Left lobe of liver (tissue), 1 donor: ENCODE data around the genes OR7G1 and CDKN2D.

GRCh38 chr19:9115692-9116049 is at the start of gene OR7G1:
OR7G1 (minus strand) TSS chr19:9115763.
- PRO-cap: no peak

- PRO-cap: no peak
These were observed 9.9 kb upstream of the ZNF561 start for GRCh38 chr19:9630954-9631318.

DNA sequence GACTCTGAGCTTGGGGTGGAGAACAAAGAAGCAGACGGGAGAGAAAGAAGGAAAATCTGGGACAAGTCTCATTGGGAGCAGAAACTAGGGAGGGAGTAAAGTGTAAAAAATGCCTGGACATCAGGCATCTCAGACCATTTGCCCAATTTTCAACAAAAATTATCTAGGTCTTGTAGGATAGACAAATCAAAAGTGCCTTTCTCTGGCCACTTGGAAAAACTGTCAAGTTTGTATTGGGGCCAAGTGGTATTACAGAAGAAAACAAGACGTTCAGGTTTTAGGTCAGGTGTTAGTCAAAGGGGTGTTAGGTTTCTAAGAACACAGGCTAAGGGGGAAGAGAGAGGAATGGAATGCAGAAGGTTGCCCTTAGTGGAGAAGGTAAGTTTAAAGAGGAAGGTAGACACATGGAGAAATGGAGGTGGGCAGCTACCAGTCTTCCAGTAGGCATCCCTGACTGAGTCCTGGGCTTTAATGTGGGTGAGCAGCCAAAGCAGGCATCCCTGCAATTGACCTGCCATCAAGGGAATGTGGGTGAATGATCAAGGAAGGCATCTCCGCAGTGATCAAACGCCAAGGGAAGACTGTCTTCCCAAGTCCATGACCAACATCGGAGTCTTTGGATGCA is 19.9 kb upstream of the ZNF561 start:
- PRO-cap: no peak

GRCh38 chr19:9672672-9673607 is 2.0 kb downstream of the ZNF562 start:
- PRO-cap: no peak

GRCh38 chr19:9914346-9914990 is 21.8 kb downstream of the OLFM2 start:
- PRO-cap: unidirectional peak, minus-strand start at chr19:9914765

GRCh38 chr19:9936901-9937382 is 627 bp upstream of the OLFM2 start:
- PRO-cap: no peak

DNA sequence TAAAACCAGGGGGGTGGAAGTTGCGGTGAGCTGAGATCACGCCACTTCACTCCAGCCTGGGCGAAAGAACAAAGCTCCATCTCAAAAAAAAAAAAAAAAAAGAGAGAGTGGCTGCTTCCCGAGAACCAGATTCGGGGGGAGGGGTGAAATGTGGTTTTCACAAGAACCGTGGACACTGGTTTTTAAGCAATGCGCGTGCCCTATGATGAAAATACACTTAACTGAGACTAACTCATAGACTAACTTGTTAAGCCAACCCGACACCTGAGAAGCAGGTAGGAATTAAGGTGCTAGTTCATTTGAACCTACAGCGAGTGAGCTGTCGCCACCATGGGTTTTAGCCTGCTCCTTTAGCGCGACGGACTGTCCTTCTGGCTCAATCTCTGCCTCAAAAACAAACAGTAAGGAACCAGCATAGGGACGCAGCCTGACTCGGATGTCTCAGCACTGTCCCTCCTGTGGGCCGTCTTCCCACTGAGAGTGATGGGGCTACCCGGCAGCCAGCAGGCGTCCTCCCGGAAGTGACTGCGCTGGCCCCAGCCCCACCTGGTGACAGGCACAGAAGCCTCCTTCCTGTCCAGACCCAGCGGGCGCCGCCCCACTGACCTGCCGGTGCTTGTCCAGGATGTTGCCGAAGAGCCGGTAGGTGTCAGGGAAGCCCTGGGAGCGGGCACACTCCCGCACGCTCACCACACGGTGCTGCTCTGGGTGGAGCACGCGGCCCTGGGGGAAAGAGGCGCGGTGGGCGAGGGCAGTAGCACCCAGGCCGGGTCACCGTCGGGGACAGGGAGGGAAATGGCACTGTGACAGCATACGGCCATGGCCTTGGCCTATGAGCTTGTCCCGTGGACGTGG is 15.7 kb upstream of the EIF3G start:
- PRO-cap: no peak

GRCh38 chr19:10172771-10173612 is 21.8 kb downstream of the DNMT1 start:
- PRO-cap: no peak

- PRO-cap: no peak
These were observed 19.4 kb downstream of the DNMT1 start for GRCh38 chr19:10175264-10175933.

GRCh38 chr19:10193970-10194588 is 674 bp downstream of the DNMT1 start:
- PRO-cap: no peak

DNA sequence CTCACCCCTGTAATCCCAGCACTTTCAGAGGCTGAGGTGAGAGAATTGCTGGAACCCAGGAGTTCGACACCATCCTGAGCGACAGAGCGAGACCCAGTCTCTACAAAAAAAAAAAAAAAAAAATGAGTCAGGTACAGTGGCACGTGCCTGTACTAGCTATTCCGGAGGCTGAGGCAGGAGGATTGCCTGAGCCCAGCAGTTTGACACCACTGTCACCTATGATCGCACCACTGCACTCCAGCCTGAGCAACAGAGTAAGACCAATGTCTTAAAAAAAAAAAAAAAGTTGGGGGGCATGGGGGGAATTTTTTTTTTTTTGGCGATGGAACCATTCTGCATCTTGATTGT is 8.0 kb upstream of the S1PR2 start:
- PRO-cap: no peak

DNA sequence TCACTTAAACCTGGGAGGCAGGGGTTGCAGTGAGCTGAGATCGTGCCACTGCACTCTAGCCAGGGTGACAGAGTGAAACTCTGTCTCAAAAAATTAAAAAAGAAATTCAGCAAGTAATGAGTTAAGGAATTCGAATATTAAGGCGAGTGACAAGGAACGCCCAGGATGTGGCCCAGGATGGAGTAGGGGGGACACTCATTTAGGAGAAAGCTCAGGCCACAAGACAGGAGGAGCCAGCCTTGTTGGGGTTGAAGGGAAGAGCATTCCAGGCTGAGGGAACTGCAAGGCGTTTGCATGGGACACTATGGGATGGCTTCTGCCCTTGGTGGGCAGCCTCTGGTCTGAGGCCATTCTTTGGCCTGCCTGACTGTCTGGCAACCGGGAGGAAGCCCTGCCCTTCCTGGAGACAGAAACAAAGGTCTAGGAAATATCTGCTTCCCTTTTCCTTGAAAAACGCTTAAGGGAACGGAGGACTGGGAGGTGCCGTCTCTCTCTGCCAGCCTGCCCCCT is 3.0 kb upstream of the ICAM1 start:
- PRO-cap: unidirectional peak, plus-strand start at position 460 of the sequence

DNA sequence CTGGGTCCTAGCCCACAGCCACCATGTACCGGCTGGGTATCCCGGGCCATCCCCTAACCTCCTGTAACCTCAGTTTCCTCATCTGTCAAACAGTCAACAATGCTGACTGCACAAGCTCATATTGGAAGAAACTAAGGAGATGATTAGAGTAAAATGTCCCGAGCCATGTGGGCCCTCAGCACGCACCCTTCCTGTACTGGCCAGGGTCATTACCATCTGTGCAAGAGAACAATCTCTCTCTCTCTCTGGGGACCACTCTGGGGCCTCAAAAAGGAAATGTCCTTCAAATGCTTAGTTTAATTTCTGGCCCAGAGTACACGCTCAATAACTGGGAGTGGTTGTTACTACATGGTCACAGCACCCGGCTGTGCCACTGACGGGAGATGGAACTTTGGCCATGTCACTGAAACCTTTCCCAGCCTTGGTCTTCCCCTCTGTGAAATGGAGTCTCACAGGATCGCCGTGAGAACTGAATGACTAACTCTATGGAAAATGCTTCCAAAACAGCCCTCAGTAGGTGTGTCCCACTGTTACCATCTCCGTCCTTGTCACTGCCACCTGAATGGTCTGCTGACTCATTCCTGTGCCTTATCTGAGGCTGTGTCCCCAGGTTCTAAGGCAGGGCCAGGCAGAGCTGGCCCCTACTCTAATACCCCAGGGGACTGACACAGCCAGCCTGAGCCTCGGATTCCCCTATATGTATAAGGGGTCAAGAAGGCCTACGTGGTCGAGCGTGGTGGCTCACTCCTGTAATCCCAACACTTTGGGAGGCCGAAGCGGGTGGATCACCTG is 4.7 kb downstream of the CDC37 start:
- PRO-cap: no peak

DNA sequence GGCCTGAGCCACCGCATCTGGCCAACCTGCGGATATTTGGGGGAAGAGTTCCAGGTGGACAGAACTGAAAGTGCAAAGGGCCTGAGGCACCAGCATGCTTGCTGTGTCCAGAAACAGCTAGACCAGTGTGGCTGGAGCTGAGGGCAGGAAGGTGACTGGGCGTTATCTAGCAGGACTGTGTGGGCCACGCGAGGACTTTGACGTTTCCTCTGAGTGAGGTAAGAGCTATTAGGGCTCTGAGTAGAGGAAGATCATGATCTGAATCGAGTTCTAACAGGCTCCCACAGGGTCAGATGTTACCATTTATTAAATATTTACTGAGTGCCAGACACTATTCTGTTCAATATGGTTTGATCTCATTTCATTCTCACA is 4.6 kb upstream of the PDE4A start:
- PRO-cap: bidirectional peak, plus-strand start outside the sequence, minus-strand start at position 157 of the sequence

DNA sequence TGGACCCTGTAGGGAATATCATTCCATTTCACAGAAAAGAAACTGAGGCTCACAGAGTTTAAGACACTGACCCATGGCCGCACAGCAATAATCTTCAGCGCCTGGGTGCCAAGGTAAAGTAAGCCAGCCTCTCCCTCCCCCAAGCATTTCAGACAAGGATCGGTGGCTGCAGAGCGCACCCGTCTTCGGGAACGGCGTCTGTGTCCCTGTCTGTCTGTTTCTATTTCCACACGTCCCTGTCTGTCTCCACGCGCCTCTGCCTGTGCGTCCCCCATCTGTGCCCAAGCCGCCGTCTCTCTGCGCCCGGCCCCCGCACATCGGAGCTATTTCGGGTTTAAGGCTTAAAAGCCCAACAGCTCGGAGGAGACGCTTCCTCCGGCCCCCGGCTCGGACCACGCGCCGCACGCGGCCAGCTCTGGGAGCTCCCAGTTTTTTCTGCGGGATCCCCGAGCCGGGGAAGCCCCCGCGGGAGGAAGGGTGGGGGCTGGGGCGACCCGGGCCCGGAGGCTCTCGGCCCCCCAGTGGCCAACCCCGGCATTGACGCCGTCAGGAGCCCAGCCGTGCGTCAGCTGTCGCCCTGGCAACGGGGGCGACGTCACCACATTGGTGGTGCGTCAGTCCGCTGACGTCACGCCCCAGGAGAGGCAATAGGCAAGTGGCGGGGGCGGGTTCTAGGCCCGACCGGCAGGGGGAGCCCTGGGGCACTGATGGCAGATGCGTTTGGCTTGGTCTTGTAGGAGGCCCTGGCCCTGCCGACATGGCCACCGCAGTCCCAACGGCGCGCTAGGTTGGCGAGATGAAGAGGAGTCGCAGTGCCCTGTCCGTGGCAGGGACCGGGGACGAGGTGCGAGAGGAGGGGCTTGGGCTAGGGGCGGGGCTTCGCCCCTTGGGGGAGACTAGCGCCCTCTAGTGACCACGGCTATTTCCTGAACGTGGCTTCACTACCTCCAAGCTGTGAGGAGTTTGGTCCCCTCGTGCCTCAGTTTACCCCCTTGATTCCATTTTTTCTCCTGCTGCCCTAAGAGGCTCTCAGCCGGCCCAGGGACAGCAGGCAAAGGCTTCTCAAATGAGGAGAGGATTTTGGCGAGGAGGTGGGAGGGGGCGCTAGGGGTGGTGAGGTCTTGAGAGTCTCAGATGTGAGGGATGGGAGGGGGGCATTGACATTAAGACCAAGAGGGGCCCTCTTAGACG is 3.8 kb upstream of the PDE4A start:
- PRO-cap: bidirectional peak, plus-strand start at position 151 of the sequence, minus-strand start outside the sequence; bidirectional peak, plus-strand start at position 713 of the sequence, minus-strand start at position 512 of the sequence; unidirectional peak, minus-strand start at position 809 of the sequence

DNA sequence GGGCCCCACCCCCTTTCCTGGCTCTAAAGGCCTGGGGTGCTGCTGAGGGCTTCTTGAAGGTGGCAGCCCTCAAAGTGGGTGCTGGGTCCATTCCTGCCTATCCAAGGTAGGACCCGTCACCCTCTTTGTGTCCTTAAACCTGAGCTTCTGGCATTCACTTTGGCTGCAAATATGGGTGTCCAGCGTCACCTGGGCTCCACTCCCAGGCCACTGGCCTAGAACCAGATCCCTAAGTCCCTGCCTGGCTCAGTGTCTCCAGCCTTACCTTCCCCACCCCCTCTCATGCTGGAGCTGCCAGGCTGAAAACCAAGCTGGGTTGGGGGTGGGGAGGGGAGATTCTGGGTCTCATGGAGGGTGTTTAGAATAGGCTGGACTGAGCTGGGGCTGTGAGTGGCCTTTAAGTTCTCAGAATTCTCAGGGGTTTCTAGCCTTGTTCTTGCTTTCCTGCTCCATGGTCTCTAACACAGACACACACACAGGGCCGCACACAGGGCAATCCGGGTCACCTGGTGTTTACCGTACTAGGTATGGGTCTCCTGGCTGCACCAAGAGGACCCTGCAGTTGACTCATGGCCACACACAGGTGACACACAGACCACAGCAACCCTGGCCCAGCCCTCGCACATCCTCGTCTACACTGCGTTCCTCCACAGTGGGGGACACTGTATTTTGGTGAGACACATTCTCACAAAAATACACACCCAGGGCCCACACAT is 12.5 kb downstream of the PDE4A start:
- PRO-cap: no peak

DNA sequence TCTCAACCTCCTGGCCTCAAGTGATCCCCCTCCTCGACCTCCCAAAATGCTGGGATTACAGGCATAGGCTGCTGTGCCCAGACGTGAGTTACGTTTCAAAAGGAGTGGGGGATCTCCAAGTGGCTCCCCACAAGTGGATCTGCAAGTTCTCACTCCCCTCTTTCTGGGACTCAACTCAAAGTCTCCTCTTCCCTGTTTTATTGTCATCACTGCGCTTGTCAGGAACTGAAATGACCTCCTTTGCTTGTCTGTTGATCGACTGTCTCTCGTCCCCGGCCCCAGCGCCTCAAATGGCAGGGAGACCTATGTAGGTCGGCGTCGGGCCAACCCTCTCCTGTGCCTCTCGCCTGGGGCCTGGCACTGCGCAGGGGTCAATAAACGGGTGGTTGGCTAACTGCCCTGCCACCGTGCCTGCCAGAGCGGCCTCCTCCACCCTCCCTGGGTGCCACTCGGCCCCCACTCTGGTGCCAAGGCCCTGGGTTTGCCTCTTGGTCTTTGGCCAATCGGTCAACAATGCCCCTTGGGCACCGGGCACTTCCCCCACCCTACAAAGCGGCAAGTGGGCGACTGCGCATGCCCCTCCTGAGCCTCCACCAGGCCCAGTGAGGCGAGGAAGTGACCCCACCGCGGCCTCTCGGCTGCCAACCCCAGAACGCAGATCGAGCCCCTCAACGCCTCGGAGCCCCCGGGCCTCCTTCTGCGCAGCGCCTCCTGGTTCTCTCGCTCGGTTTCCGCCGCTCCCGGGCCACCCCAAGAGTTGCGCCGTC is 1.2 kb downstream of the KEAP1 start:
- PRO-cap: bidirectional peak, plus-strand start at position 593 of the sequence, minus-strand start at position 463 of the sequence

DNA sequence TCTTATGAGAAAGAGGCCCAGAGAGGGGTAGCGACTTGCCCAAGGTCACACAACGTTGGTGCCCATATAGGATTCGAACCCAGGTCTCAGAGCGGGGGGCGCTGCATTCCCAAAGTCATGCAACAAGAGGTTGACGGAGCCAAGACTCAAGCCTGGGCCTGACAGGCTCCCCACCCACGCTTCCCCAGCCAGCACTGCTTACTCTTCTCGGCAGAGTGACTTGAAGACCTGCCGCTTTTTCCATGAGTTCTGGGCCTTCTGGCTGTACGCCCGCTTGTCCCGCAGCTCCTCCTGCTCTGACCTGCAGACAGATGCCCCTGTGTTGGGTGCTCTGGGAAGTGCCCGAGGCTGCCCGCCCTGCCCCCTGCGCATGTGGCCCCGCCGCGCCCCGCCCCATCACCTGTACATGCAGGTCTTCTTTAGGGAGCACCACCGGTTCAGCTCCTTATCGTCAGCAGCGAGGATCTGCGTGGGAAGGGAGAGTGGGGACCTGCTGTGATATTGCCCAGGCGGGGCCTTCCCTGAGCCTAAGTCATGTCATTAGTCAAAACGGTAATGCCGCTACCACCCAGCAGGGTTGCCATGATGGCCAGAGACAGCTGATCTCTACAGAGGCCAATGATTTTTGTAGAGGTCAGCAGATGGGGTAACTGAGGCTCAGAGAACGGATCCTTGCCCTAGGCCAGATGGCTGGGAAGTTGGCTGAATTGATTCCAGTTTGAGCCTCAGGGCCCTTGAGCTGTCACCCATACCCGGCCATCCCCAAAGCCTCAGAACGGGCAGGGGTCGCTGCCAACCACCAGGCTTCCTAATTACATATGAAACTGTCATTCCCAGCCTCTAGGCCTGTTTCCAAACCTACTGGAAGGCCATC is 10.7 kb downstream of the KRI1 start:
- PRO-cap: no peak

GRCh38 chr19:10568404-10569095 is at the start of gene CDKN2D:
CDKN2D (minus strand) TSS chr19:10568979.
- PRO-cap: unidirectional peak, minus-strand start at chr19:10568784; unidirectional peak, minus-strand start at chr19:10568909; unidirectional peak, minus-strand start at chr19:10568974; bidirectional peak, plus-strand start at chr19:10569174, minus-strand start at chr19:10568974; unidirectional peak, minus-strand start at chr19:10569059

DNA sequence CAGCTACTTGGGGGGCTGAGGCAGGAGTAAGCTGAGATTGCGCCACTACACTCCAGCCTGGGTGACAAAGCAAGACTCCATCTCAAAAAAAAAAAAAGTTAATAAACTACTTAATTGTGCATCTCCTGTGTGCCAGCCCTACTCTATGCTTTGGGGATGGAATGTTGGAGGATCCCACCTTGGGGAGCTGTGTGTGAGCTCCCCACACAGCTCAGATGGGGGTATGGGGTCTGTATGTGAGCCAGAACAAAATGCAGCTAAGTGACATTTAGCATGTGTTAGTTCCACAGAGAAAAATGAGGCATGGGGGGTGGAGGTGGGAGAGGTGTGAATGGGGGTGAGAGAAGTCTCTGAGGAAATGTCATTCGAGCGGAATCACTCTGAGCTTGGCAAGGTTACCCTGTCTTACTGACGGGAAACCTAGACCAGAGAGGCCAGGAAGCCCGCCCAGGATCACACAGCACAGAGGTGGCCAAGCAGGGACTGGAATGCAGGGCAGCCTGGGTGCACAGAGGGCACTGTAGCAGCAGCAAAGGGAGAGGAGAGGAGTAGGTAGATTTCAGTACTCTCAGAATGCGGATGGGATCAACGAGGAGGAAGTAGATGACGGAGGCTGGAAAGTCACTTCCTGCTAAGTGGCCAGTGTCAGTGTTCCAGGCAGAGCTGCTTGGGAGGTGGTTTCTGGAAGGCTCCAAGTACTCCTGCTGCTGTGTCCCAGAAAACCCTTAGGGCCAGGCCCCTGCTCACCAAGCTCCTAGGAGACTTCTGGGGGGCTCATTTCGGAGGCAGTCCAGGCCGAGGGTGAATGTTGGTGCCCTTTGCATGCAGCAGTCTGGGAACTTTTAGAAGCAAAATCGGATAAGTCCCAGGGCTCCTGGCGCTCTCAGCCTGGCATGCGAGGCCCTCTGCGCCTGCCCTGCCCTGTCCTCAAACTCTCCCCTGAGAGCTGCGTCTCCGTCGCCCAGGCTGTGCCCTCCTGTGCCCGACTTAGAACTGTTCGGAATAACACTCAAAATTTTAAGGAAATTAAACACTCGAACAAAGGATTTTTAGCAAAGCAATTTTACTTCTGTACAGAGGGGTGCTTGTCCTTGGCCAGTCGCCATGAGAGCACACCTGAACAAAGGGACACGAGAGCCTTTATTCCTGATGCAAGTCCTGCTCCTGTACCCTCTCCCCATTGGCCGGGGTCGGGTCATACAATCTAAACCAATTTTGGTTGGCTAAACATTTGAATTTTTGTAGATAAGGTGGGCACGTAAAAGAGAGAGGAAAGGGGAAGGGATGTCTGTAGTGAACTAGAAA is 33.4 kb downstream of the DNM2 start:
- PRO-cap: no peak